ENCODE measurements around a stretch of chr16.

DNA sequence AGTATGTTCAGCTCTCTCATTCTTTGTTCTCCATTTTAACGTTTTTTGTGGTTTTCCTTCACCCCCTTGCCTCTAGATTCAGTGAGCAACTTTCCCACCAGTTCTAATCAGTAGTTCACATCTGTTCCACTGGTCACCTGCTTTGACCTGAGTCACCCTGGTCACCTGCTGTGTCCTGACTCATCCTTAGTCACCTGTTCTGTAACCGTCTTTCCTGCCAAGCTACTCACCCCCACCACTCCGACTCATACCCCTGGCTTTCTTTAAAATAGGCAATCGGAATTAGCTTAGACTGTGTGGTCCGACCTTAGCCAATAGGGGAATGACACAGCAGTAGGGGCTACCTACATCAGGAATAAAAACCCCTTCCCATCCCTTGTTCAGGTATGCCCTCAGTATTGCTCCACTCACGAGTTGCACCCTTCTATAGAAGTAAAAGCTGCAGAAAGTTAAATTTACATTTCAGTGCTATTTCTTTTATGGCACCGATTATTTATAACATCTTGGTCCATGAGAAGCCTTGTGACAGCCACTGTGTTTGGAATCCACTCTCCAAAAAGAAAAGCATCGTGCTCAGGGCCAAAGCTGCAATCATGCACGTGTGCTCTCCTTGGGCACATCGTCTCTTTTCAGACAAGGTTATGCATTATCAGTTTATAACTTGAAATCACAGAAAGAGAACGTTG, 189.9 kb downstream of the CPPED1 start:
- PRO-cap: bidirectional peak, plus-strand start at position 387 of the sequence, minus-strand start at position 131 of the sequence
- RRBS: no CpG with 5 or more reads among the region's 11 CpGs

GRCh38 chr16:12902759-12903559, 1.6 kb downstream of the SHISA9 start:
- PRO-cap: no peak
- RRBS: 20% methylated on average over 5 of the region's 48 CpGs

GRCh38 chr16:13098657-13099110, 197.3 kb downstream of the SHISA9 start:
- PRO-cap: no peak
- RRBS: no CpG with 5 or more reads among the region's 2 CpGs

DNA sequence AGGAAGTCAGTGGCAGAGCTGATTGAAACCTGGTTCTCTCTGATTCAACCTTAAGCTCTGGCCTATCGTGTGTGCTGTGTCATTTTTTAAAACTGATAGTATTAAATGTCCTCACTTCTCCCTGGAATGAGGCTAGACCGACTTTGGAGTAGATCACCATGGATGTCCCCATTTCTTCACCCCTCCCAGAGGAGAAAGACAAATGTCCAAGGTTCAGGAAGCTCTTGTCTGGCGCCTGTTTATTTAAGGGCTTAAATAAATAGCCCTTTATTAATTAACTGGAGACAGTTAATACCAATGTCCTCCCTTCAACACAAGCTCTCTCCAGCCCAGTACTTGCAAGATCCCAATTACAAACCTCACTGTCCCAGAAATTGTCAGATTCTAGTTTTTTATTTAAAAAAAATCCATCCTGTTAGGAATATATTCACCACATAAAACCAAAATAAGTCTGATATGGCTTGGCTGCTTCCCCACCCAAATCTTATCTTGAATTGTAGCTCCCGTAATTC, 344.3 kb downstream of the SHISA9 start:
- PRO-cap: no peak
- RRBS: no CpG with 5 or more reads among the region's 4 CpGs

- PRO-cap: no peak
- RRBS: no CpG with 5 or more reads among the region's 22 CpGs
Observed at GRCh38 chr16:13956603-13957791, 37.0 kb downstream of the ERCC4 start.

DNA sequence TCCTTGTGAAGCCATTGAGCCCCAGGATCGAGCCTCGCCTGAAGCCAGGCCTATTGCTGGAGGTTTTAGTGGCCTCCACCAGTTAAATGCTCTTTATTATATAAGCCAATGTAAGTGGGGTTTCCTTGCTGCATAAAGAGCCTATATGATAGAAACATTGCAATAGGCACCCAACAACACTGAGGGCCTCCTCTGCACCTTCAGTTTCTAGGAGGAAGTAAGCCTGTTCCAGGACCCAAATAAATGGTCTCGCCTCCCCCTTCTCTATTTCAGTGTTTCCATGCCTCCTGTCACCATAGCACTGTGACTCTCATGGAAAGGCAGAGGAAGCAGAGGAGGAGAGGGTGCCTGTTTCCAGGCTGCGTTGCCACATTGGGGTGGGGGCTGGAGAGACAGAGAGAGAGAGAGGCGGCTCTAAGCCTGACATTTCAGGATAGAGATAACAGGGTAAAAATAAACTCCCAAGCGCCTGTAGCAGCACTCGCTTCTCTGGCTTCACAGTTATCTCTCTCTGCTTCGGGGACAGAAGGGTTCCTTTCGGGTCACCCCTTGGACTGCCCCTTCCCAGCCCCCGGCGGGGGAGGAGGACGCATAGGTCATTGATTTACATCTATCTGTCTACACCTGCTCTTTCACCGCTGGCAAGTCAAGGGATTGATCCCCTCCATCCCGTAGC, 71.3 kb upstream of the MRTFB start:
- PRO-cap: no peak
- RRBS: no CpG with 5 or more reads among the region's 14 CpGs

GRCh38 chr16:14056932-14057594, 14.1 kb upstream of the MRTFB start:
- PRO-cap: no peak
- RRBS: no CpG with 5 or more reads among the region's 5 CpGs

GRCh38 chr16:14079105-14079417, 7.9 kb downstream of the MRTFB start:
- PRO-cap: no peak
- RRBS: no CpG with 5 or more reads among the region's 2 CpGs

GRCh38 chr16:14109069-14109593, 38.0 kb downstream of the MRTFB start:
- PRO-cap: no peak
- RRBS: no CpG with 5 or more reads among the region's 5 CpGs

GRCh38 chr16:14337357-14338126, 266.4 kb downstream of the MRTFB start:
- PRO-cap: no peak
- RRBS: no CpG with 5 or more reads among the region's 20 CpGs

- PRO-cap: no peak
- RRBS: no CpG with 5 or more reads among the region's 9 CpGs
Observed at GRCh38 chr16:14609819-14610297, 20.2 kb downstream of the PARN start.

- PRO-cap: no peak
- RRBS: no CpG with 5 or more reads among the region's 36 CpGs
Observed at GRCh38 chr16:14917972-14918877, 19.0 kb upstream of the NPIPA1 start.

- PRO-cap: no peak
- RRBS: no CpG with 5 or more reads among the region's 14 CpGs
Observed at GRCh38 chr16:15142568-15142793, 48.4 kb upstream of the RRN3 start.

- PRO-cap: no peak
- RRBS: 25% methylated on average over 1 of the region's 9 CpGs
Observed at GRCh38 chr16:15435582-15435948, 1.2 kb downstream of the BMERB1 start.

DNA sequence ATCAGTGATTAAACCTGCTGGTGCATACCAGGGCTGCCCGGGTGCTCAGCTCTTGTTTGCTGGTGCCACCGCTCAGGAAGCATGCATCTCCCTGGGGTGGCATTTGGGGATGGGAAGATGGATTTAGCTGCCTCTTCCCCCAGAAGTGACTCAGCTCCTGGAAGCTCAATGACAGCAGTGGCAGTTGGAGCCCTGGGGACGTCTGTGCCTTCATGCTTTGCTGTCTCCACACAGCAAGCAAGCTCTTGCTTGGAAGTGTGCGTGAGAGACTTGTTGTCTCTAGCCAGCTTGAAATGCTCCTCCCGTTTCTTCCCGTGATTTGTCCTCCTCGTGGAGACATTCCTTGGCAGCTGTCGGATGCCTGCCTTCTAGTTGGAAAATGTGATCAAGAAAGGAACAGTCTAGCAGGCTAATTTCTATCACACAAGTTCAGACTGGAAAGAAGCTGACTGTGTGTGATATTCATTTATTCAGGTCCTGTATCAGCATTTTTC, 73.0 kb downstream of the BMERB1 start:
- PRO-cap: no peak
- RRBS: no CpG with 5 or more reads among the region's 8 CpGs

DNA sequence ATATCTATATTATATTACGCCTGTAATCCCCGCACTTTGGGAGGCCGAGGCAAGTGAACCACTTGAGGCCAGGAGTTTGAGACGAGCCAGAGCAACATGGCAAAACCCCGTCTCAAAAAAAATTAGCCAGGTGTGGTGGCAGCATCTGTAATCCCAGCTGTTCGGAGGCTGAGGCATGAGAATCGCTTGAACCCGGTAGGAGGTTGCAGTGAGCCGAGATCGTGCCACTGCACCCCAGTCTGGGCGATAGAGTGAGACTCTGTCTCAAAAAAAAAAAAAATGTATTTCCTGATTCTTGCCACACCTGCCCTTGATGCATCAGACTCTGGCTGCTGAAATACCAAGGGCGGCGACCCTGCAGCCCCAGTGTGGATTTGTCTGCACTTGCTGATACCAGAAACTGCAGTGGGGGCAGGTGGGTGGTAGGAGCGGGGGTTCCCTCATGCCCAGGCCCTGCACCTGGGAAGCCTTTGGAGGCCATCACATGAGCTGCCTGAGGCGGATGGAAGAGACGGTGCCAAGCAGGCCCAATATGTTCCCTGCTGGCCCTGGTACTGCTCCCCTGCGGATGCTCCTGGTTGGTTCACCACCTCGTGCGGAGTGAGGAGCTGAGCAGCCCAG, 50.8 kb downstream of the MARF1 start:
- PRO-cap: no peak
- RRBS: no CpG with 5 or more reads among the region's 19 CpGs

- PRO-cap: no peak
- RRBS: no CpG with 5 or more reads among the region's 14 CpGs
Observed at GRCh38 chr16:15600261-15600745, 42.7 kb downstream of the MARF1 start.

GRCh38 chr16:15724492-15725092, 74.5 kb downstream of the NDE1 start:
- PRO-cap: no peak
- RRBS: no CpG with 5 or more reads among the region's 21 CpGs

DNA sequence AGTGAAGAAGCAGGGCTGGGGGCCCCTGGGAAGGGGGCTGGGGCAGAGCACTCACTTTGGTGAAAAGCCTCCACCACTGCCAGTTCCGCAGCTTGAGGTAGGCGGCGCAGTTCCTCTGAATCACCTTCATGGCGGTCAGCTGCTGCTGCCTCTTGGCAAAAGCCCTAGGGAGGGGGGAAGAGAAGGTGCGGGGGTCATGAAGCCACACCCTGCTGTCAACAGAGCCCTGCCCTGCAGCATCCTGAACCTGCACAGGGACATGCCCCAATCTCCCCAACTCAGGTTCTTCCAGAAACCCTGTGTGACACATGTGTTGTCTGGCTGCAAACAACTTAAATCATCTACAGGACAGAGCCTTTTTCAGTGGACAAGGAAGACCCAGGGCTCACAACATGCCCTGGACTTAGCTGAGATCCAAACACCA, 95.0 kb downstream of the NDE1 start:
- PRO-cap: no peak
- RRBS: no CpG with 5 or more reads among the region's 5 CpGs

DNA sequence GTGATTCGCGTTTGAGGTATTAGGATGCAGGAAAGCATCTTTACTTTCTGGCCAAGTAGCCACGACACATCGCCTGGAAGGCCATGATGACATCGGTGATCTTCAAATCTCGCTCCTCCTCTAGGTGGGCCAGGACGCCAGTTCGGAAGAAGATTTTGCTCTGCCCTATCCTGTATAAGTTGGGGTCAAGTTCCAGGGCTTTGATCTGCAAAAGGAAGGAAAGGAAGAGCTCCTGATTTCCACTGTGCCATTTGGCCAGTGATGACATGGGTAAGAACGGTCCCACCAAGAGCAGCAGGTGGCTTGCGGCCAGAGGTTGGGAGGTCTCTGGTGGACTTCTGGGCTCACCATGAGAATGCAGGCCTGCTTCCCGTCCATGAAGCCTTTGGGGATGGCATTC, 97.5 kb downstream of the NDE1 start:
- PRO-cap: no peak
- RRBS: no CpG with 5 or more reads among the region's 11 CpGs